Right common carotid artery plus branches (tissue), 1 donor: ENCODE measurements around a stretch of chr11.

DNA sequence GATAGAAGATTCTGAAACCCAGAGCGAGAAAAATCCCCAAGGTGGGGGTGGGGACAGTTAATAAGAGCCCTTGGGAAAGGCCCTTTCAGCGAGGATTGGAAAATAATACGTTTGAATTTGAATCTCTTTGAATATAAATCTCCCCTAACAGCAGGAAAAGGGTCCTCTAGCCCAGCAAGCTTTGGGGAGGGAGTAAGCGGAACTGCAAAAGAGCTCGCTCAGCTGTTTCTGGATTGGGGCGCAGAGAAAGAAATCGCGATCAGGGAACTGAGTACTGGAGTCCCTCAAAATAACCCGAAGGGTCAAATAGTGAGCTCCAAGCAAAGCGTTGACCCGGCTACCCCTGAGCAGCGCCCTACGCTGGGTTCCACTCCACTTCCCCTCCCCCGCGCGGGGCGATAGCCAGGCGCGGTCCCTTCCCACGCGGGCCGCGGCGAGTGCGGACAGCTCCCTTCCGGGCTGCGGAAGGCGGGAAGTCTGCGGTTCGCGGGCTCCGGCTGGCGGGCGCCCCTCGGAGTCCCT, 432 bp upstream of the QSER1 start:
- PRO-cap = no peak

DNA sequence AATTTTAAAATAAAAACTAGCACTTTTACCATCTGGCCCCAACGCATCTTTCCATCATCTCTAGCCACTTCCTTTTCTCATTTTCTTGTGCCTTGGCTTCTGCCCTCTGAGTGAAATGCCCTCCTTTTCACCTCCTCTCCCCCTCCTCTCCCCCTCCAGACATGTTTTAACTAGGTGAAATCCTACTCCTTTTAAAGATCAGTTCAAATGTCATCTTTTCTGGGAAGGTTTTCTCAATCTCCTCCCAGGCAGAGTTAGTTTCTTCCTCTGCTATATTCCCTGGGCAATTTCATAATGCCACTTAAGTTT, 1.2 kb downstream of the TCP11L1 start:
- PRO-cap = no peak

GRCh38 chr11:33260993-33261473, 3.9 kb downstream of the HIPK3 start:
- PRO-cap = no peak

DNA sequence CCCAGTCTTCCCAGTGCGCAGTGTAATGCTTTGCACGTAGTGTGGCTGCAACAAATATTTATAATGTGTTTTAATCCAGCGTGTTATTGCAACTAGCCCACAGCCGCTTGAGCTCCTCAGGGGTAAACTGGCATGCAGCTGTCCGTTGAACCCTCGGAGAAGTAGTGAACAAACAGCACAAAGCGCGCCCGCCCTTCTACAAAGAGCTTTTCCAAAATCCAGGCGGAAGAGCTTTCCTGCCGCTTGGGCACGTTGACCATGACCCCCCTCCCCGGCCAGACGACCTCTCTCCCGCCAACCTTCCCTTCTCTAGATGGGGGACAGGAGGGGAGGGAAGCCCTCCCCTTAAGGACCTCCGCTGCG, 336 bp upstream of the KIAA1549L start:
- PRO-cap = no peak

GRCh38 chr11:33705675-33706132, 5.1 kb upstream of the C11orf91 start:
- PRO-cap = no peak

GRCh38 chr11:33724064-33725190, 11.8 kb downstream of the CD59 start:
- PRO-cap = no peak

DNA sequence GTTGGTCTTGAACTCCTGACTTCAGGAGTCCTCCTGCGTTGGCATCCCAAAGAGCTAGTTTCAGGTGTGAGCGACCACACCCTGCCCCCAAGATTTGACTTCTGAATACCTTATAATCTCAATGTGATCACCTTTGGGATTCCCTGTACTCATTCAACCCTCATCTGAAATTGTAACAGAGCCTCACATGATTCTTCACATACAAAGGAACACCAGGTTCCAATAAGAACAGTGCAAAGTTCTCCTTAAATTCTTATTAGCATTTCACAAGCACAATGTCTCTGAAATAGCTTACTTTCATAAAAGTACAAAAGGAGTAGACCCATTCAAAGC, 17.4 kb downstream of the FBXO3 start:
- PRO-cap = no peak

GRCh38 chr11:34076035-34076600, 24.6 kb downstream of the CAPRIN1 start:
- PRO-cap = no peak

DNA sequence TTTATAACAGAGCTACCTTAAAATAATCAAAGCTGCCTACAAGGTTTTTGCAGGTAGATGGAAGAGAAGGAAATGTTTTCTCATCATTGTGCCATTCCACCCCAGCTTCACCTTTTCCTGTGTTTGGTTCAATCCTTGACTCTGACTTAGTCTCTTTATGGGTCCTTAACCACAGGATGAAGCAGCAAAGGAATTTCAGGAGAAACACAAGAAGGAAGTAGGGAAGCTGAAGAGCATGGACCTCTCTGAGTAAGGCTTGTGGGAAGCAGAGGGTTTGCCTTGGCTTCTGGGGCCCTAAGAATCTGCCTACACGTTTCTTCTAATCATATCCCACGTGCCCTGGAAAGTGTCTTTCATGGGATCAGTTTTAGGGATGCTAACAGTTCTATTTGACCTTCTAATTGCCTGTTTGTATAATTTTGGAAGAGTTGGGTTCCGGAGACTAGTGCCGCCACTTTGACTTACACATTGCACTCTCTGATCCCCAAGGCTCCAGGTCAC, 36.7 kb downstream of the NAT10 start:
- PRO-cap = no peak

GRCh38 chr11:34356350-34357337, 1.2 kb downstream of the ABTB2 start:
- PRO-cap = unidirectional peak, plus-strand start at chr11:34357116

- PRO-cap = no peak
Observed at GRCh38 chr11:34583850-34584175, 37.1 kb upstream of the EHF start.

GRCh38 chr11:34639320-34639685, 18.4 kb downstream of the EHF start:
- PRO-cap = no peak

DNA sequence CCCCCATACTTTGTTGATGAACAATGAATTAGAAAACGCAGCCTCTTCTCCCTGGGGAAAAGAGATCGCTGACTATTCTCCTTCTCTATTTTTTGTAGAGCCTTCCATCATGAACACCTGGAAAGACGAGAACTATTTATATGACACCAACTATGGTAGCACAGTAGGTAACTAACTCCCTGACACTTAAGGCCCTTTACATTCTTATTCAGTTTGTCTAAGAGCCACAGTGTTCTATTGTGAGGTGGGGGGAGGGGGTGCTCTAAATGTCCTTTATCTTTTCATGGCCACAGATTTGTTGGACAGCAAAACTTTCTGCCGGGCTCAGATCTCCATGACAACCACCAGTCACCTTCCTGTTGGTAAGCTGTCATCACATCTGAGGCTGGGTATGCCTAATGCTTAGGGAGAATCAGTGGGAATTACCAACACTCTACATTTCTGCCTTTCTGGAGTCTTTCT, 30.6 kb downstream of the EHF start:
- PRO-cap = no peak

DNA sequence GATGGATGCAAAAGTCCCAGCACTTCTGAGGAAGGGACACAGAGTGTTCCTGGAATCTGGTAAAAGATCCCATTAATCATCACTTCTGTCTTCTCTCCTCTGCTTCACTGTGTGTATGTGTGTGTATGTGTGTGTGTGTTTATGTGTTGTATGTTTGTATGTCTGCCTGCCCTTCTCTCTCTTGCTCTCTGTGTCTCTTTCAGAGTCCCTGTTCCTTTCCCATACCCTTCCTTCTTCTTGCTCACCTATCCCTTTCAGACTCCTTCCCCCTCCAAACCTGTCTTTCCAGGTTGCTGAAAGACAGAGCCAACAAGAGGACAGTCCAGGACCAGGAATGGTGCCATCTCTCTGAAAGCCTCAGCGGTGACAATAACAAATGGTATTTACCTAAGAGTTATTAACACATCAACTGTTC, 47.0 kb downstream of the EHF start:
- PRO-cap = no peak

DNA sequence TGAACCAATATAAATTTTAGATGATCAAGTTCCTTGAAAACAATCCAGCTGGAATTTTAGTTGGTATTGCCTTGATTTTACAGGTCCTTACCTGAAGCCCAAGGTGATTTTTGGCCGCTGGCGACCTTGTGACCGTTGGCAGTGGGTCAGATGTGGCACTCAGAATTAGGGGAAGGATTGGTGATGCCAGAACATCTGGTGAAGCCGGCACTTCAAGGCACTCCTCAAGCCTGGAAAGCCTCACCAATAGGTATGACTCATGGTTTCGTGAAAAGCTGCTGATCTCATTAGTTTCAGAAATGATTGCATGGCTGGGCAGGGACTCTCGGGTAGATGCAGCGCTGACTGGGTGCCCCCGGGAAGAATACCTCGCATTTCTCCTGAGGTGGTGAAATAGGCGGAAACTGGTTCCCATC, 64.3 kb downstream of the EHF start:
- PRO-cap = no peak

DNA sequence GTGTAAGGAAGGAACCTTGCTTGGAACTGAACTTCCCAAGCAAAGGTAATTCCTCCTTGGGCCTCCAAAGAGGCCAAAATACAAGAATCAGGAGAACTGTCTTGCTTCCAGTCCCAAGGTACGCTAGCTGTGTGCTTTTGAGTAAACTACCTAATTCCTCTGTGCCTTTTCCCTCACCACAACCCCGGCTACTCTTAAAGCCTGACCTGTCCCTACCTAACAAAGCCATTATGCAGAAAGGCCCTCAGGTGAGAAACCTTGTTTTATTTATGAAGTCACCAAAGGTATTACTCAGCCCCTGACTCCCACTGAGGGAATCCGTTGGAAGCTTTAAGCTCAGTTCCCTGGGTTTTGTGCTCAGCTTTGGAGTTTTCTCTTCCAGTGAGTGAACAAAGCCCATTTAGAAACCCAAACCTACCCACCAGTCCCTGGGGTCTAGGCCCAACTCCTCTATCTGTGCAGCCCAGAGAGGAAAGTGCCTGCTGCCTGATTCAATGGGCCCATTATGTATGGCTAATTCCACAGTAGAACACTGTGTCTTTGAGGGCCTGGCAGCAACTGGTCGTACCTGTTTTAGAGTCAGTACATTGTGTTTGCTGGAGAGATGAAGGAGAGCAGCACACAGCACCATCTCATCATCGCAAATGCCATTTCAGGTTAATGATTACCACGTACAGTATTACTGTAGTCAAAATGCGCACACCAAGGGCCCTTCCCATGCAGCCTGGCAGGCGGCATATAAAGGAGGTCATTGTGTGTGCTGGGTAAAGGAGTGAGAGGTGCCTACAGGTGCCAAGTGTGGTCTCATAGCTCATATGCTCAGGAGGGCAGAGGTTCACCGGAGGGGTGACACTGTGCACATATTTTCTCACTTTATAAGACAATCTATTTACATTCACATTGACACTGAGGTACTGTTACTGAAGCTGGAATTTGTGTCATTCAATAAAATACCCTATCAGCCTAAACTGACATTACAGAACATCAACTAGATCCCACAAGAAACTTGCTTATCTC, 90.7 kb downstream of the APIP start:
- PRO-cap = no peak

DNA sequence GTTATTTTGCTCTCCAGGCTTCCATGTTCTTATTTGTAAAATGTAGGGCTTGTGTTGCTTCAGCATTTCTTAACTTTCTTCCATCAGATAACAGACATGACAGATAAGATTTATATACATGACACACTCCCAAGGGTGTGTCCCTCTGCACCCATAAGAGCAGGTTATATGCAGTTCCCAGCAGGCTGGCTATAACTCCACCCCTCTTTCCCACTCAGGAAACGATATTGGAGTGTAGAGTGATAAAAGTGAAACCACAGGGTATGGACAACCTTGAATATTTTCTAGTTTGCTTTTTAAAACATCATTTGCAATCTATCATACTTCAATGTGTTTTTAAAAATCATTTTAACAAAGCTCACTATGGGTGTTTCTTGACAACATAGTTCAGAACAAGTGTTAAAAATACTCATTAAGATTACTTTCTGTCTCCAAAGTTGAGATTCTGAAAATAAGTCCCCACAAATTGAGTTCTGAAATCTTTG, 65.7 kb downstream of the APIP start:
- PRO-cap = no peak

- PRO-cap = no peak
Observed at GRCh38 chr11:35066954-35067536, 71.9 kb upstream of the CD44 start.

- PRO-cap = no peak
Observed at GRCh38 chr11:35087762-35088568, 51.0 kb upstream of the CD44 start.

GRCh38 chr11:35088569-35089098, 50.3 kb upstream of the CD44 start:
- PRO-cap = no peak